Measurements from ENCODE around the genes RWDD3, PLPPR5, PALMD and AGL.

DNA sequence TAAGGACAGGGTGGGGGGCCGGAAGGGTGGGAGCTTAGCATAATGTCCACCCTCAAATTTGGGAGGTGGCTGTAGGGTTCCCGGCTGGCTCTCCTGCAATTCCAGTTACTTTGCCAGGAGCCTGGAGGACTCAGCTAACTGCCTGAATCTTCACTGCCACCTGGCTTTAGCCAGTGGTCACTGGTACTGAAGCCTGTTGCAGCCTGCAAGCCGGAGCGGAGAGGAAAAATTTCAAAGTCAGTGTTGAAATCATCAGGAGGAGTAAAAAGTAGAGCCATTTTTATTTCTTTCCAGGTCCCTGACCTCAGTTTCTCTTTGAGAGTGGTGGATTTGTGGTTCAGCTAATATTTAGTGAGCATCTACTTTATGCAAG lies 57.9 kb upstream of the F3 start:
- RAMPAGE, long total RNA, result no peak
- RRBS, result no CpG with 5 or more reads among the region's 4 CpGs

GRCh38 chr1:94702194-94702645 lies 117.9 kb upstream of the SLC44A3 start:
- RAMPAGE, long total RNA, result no peak
- RRBS, result no CpG with 5 or more reads among the region's 3 CpGs

GRCh38 chr1:94711206-94711622 lies 108.9 kb upstream of the SLC44A3 start:
- RAMPAGE, long total RNA, result no peak
- RRBS, result no CpG with 5 or more reads among the region's 3 CpGs

GRCh38 chr1:94769051-94769632 lies 51.0 kb upstream of the SLC44A3 start:
- RAMPAGE, long total RNA, result no peak
- RRBS, result no CpG with 5 or more reads among the region's 2 CpGs

DNA sequence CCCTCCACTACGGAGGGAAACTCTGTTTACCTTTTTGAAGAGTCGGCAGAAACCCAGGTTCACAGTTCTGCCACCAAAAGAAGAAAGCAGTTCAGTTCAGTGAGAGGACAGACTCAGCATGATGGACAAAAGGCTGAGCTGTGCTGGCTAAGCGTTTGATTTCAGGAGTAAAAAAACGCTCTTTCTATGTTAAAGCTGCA lies 42.4 kb downstream of the CNN3 start:
- RAMPAGE, long total RNA, result no peak
- RRBS, result no CpG with 5 or more reads among the region's 4 CpGs

- RAMPAGE, long total RNA, result start-site peak on the plus strand at chr1:95234158-95234227, 443 and 279 reads in 2 replicates
- RRBS, result 3% methylated on average over 11 of the region's 86 CpGs
These were observed at the start of gene RWDD3 for GRCh38 chr1:95233766-95234921. Gene RWDD3, plus strand, starts transcription at chr1:95234210.

GRCh38 chr1:95742380-95743666 lies 508.8 kb downstream of the RWDD3 start:
- RAMPAGE, long total RNA, result no peak
- RRBS, result 79% methylated on average over 1 of the region's 10 CpGs

GRCh38 chr1:96679309-96679858 lies 42.2 kb upstream of the PTBP2 start:
- RAMPAGE, long total RNA, result no peak
- RRBS, result no CpG with 5 or more reads among the region's 8 CpGs

DNA sequence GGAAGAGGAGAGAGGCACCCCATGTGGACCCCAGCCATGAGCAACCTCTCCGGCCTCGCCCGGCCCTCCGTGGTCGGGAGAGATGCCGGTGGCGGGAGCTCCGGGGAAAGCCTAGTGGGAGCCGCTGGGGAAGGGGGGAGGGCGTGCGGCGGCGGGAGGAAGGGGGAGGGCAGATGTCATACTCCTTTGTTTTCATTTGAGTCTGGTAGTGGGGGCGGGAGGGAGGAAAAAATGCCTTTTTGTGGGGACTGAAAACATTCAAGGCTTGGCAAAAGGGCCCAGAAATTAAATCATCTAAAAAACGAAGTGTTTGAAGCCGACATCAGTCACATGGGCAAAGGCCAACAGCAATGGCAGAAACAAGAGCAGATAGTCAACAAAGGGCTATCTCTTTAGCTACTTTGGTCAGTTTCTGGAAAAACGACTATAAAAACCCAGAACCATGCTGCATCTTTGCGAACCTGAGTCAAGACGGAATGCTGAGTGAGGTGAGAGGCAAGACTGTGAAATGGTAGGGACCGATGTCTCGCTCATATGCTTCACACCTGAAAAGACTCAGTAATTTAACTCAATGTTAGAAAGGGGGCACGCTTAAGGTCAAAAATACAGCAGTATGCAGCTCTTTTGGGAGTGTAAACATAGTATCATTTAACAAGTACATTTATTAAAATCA lies 862 bp downstream of the PTBP2 start:
- RAMPAGE, long total RNA, result no peak
- RRBS, result no CpG with 5 or more reads among the region's 22 CpGs

- RAMPAGE, long total RNA, result no peak
- RRBS, result no CpG with 5 or more reads among the region's 3 CpGs
These were observed 365.9 kb downstream of the DPYD start for GRCh38 chr1:97554862-97555400.

- RAMPAGE, long total RNA, result no peak
These were observed 120.2 kb downstream of the DPYD start for GRCh38 chr1:97800495-97801127.

- RAMPAGE, long total RNA, result no peak
- RRBS, result no CpG with 5 or more reads among the region's 3 CpGs
These were observed 71.5 kb downstream of the DPYD start for GRCh38 chr1:97849308-97849755.

- RAMPAGE, long total RNA, result no peak
- RRBS, result no CpG with 5 or more reads among the region's 10 CpGs
These were observed 388 bp upstream of the SNX7 start for GRCh38 chr1:98661260-98661405.

DNA sequence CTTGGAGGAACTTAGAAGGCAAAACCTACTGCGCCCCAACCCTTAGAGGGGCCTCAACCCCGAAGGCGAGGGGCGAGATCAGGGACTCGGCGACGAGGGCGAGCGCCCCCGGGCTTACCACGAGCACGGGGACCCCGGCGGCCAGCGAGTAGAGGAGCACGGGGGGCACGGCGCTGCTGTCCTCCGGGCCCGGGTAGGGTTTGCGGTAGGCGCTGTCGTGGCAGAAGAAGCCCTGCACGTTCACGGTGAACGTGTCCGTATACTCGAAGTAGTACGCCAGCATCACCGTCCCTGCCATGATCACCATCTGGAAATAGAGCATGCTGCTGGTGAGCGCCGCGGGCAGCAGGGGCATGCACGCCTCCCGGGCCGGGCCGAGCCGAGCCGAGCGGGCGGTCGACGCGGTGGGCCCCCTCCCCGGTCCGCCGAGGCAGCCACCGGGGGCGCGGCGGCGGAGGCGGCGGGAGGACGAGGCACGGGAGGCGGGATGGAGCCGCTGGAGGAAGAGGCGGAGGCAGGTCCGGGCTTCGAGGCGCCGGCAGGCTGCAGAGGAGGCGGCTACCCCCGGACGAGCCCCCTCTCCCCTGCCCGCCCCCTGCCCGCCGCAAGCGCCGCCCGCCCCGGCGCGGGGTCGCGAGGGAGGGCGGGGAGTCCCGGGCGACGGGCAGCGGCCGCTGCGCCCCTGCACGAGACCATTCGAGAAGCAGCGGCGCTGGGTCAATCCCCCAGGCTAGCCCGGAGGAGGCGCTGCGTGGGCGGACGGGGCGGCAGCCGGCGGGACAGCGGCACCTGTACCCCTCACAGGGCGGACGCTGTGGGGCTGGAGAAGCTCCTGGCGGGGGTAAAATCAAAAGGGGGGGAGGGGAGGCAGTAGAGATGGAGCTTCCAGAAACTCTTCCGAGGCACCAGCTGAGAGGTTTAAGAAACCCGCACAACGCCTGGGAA lies at the start of gene PLPPR5:
TSS of gene PLPPR5 (minus strand) at position 545 of the 945 bp plus-strand sequence.
- RAMPAGE, long total RNA, result no peak
- RRBS, result 2% methylated on average over 53 of the region's 103 CpGs

DNA sequence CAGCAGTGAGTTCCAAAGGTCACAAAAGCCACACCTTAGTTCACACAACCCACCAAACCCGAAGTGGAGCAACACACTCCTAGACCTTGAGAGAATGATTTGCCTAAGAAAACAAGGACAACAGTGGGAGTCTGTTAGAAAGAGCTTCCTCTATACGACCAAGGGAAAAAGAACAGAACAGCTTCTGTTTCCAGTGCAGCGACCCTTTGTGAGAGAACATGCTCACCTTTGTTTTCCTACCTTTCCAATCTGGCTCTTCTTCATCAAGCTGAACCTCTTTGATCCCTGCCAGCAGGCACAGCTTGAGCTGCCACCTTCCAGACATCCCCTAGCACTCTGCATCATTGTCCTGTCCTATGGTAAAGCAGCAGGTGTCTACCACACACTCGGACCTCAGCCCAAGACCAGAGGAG lies 56.7 kb upstream of the PALMD start:
- RAMPAGE, long total RNA, result no peak
- RRBS, result no CpG with 5 or more reads among the region's 4 CpGs

GRCh38 chr1:99645562-99646814 lies at the start of gene PALMD:
Gene PALMD, plus strand, starts transcription at chr1:99646113.
- RAMPAGE, long total RNA, result no peak
- RRBS, result no CpG with 5 or more reads among the region's 21 CpGs

GRCh38 chr1:99652613-99653311 lies 6.8 kb downstream of the PALMD start:
- RAMPAGE, long total RNA, result no peak
- RRBS, result no CpG with 5 or more reads among the region's 4 CpGs

DNA sequence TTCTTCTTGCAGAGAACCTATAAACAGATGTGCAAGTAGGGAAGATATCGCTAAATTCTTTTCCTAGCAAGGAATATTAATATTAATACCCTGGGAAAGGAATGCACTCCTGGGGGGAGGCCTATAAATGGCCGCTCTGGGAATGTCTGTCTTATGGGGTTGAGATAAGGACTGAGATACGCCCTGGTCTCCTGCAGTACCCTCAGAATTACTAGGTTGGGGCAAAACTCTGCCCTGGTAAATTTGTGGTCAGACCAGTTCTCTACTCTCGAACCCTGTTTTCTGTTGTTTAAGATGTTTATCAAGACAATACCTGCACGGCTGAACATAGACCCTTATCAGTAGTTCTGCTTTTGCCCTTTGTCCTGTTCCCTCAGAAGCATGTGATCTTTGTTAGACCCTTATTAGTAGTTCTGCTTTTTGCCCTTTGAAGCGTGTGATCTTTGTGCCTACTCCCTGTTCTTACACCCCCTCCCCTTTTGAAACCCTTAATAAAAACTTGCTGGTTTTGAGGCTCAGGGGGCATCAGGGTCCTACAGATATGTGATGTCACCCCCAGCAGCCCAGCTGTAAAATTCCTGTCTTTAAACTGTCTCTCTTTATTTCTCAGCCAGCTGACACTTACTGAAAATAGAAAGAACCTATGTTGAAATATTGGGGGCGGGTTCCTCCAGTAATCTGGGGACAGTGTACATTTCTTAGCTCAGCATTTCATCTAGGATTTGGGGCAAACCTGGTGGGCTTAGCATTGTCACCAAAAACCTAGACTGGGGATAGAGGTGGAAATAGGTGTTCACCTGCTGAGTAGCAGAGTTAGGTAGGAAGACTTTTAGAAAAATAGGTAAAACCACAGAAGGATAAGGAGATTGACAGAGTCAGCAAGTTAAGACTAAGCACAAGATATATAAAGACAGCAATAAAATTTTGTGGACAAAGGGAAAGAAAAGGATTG lies 7.4 kb downstream of the FRRS1 start:
- RAMPAGE, long total RNA, result no peak
- RRBS, result no CpG with 5 or more reads among the region's 7 CpGs

GRCh38 chr1:99765962-99766222 lies 543 bp downstream of the FRRS1 start:
- RAMPAGE, long total RNA, result no peak
- RRBS, result no CpG with 5 or more reads among the region's 1 CpG

- RAMPAGE, long total RNA, result no peak
- RRBS, result 1% methylated on average over 42 of the region's 79 CpGs
These were observed at the start of gene AGL for GRCh38 chr1:99849485-99850887. Gene AGL, plus strand, starts transcription at chr1:99850361.